Type B pancreatic cell (in vitro differentiated cells): ENCODE measurements around the genes POLG2, SMURF2 and LRRC37A3.

- PRO-cap = no peak
These were observed 4.1 kb upstream of the SCN4A start for GRCh38 chr17:63976831-63977196.

DNA sequence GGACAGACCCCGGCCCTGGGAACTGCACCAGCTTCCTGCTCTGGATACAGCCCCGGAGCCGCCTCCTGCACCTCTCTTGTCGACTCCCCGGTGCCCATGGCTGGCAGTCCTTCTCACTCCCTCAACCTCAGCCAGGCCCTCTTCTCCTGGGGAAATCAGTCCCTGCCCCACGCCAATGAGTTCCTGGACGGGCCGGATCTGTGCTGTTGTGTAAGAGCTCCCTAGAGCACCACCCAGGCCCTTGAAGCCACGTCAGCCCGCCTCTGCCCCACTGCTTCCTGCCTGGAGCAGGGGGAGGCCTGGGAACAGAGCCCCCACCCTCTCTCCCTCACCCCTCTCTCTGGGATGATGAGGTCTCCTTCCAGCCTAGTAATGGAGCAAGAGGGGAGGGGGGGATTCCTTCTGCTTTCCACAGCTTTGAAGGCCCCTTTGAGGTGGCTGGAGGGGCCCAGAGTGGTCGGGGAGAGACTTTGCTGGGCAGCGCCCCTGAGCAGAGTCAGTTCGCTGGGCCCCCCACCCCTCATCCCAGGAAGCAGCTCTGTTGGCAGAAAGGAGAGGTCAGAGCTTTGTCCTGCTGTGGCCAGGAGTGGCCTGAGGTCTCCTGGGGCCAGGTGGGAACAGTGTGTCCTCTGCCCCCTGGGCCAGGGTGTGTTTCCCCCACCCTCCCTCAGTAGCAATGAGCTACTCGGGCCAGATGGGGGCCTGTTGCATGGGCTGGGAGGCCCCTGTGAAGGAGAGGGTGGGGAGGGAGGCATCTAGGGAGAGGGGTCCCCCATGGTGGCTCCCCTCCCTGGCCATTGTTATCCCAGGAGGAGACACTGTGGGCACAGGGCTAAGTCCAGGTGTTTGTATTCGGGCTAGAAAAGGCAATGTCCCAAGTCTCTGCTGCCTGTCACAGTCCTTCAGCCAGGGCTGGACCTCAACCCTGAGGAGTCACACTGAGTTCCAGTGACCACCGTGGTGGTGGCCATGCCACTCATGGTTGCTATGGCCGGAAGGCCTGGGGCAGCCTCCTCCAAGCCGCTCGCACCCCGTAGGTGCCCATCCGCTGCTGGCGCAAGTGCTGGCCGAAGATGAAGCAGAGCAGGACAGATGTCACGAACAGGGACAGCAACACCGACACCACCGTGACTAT is 4.0 kb downstream of the PRR29 start:
- PRO-cap = no peak

GRCh38 chr17:64051166-64051560 is 30.7 kb upstream of the ICAM2 start:
- PRO-cap = no peak

DNA sequence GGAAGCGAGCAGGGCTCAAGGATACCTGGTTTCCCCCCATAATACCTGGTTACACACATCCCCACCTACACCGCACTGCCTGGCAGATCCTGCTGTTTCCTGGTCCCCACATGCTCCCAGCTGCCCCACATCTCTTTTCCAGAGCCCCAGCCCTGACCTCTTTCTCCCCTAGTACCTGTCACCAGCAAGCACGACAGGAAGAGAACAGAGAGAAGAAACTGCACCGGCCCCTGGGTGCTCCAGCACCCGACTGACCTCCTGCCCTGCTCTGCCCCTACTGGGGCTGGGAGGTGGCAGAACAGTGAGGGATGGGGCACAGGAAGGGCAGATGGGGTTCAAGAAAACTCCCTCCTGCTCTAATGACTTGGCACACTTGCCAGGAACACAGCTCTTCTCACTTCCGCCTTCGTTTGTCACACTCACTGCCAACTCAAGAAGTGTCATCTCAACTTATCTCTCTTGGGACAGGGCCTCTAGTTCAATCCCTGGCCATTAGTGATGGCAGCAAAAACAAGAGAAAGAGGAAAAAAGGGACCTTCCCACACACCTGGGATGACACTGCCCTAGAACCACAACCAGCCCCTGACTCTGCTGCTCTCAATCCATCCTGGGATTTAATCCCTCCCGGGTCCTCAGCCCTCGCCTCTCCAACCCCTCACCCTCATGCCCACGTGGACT is 42.6 kb upstream of the ICAM2 start:
- PRO-cap = no peak

DNA sequence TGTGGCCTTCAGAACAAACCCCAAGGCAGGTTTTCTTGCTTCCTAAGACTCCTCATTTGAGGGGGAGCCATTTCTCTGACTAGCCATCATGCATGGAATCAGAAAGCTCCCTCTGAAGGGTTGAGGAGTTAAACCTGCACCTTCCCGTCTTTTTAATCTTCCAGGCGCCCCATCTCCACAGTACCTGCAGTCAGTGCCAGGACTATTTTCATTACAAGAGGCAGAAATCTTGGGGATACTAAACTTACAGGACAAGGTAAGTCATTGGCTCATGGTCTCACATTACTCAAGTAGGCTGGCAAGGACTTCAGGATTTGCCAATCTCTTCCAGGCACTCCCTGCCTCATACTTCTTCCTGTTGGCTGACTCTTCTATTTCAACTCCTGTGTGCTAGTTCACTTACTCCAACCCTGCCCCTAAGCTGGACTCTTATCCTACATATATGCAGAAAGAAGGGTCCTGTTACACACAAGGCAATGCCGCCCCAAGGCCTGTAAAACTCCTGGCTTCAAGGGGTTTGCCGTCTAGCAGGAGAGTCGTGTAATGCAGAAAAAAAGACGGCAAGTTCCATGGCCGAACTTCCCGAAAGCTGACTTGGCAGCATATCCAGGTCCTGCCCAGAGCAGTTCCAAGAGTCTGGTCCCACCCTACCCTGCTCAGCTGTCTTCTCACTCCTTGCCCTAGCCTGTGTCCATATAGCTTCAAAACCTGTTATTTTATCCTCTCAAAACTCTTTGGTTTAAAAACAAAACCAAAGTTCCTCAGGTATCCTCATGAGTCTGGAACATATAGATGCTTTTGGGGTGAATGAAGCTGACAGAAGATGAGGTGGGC is 14.8 kb downstream of the ERN1 start:
- PRO-cap = no peak

DNA sequence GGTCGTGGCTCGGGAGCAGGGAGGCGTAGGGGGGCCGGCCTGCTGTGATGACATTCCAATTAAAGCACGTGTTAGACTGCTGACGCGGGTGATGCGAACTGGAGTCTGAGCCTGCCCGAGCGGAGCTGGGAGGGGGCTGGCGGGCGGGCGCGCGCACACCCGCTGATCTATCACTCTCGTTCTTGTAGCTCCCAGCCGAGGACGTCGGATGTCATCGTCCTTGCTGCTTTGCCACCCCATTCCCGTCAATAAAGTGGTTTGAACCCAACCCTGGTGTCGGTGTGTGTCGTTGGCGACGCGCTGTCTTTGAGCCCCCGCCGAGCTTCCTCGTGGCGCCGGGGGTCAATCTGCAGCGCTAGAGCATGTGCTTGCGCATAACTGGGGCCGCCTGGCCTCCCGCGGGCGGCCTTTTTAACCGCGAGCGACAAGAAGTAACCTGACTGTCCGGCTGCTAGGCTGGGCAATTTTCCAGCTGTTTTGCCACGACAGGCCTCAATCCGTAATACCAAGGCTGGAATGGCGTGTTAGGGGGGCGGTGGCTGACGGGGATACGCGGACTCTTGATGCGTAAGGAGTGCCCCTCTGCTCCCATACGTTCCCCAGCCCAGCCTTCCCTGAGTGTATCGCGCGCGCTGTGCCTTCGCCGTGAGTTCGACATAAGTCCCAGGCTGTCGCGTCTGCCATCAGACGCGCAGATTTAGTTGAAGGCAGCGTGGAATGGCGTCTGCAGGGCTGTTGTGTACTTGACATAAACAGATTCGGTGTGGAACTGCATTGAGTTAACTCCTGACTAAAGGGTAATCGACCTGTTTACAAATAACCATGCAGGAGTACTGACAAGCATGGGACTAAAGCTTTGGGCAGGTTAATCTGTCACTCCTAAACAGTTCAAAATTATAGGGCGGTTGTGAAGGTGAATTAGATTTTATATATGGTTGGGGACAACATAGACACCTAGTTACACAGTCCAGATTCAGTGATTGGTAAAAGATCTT is 16.4 kb upstream of the ERN1 start:
- PRO-cap = no peak

GRCh38 chr17:64147188-64147909 is 17.4 kb upstream of the ERN1 start:
- PRO-cap = no peak

- PRO-cap = no peak
These were observed 50.0 kb downstream of the TEX2 start for GRCh38 chr17:64213109-64213442.

GRCh38 chr17:64355897-64356496 is 34.7 kb downstream of the PECAM1 start:
- PRO-cap = no peak

- PRO-cap = bidirectional peak, plus-strand start at chr17:64497136, minus-strand start at chr17:64497218
These were observed at the start of gene POLG2 for GRCh38 chr17:64496954-64497990. Gene POLG2 (minus strand): TSS chr17:64497054.

GRCh38 chr17:64535996-64536331 is 29.2 kb downstream of the CEP95 start:
- PRO-cap = no peak

- PRO-cap = no peak
These were observed 74.0 kb downstream of the CEP95 start for GRCh38 chr17:64580731-64581232.

DNA sequence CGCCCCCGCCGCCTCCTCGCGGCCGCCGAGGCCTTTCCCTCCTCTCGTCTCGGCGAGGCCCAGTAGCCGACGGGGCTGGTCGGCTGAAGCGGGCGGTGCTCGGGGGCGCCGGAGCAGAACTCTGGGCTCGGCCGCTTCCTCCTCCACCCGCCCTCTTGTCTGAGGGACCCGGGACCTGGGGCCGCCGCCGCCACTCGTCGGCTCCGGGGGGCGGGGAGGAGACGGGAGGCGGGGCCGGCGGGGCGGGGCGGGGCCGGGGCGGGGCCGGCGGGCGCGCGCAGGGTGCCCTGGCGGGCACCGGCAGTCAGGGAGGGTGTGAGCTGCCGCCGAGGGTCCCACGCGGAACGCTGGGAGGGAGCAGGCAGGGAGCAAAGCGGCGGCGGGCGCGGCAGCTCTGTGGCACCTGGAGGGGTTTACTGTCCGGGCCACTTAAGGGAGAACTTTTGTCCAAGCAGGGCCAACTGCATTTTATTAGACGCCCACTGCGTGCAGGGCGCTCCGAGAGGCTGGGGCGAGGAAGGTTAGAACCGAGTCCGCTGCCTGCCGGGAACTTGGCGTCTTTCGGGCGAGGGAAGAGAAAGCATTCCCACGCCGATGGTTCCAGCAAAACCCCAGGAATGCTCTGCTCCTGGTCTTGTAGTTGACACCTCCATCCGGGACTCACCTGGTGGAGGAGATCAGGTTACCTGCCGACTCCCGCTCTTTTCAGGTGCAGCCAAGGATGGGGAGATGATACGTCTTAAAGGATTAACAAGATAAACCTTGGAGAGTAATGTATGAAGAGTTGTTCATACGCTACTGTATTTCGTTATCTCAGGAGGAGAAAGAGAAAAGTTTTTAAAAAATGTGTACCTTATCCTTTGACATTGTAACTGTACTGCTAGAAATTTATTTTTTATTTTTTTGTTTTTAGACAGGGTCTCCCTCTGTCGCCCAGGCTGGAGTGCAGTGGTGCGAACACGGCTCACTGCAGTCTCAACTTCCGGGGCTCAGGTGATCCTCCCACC is at the start of gene SMURF2:
Gene SMURF2, minus strand, starts transcription at position 161 of the 1,007 bp plus-strand sequence.
- PRO-cap = bidirectional peak, plus-strand start at position 307 of the sequence, minus-strand start at position 161 of the sequence

DNA sequence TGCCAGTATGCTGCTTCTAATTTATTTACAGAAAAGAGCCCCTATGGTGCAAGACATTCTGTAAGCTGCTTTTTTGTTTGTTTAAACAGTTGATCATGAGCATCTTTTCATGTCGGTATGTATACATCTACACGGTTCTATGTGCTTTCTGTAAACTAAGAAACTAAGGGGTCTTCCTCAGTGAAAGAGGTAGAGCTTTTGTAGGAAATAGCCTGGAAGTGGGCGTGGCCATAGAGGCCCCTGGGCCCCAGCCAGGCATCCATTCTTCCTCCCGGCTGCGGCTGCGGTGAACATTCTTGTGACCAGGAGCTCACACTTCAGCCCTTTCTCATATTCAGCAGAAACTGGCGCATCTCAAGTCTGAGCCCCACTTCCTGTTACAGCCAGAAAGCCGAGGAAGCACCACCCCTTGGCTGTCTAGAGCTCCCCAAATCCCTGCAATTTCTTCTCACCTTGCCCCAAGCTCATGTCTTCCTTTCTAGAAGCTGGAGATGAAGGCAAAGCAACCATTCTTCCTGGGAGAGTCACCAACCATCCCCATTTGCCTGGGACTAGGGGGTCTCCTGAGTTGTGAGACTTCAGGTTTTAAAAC is 46.9 kb upstream of the SMURF2 start:
- PRO-cap = no peak

- PRO-cap = bidirectional peak, plus-strand start at chr17:64919620, minus-strand start at chr17:64919453
These were observed at the start of gene LRRC37A3 for GRCh38 chr17:64919306-64920227. Gene LRRC37A3 (minus strand): TSS chr17:64919478.

- PRO-cap = no peak
These were observed 3.7 kb upstream of the LRRC37A3 start for GRCh38 chr17:64922908-64923508.

- PRO-cap = no peak
These were observed 65.3 kb upstream of the LRRC37A3 start for GRCh38 chr17:64984335-64985131.

GRCh38 chr17:64998459-64998795 is 58.1 kb downstream of the GNA13 start:
- PRO-cap = no peak

GRCh38 chr17:65016327-65016711 is 40.2 kb downstream of the GNA13 start:
- PRO-cap = no peak

GRCh38 chr17:65022817-65023694 is 33.5 kb downstream of the GNA13 start:
- PRO-cap = no peak